Zone of skin (tissue), 1 donor: ENCODE measurements around a stretch of chr5.

DNA sequence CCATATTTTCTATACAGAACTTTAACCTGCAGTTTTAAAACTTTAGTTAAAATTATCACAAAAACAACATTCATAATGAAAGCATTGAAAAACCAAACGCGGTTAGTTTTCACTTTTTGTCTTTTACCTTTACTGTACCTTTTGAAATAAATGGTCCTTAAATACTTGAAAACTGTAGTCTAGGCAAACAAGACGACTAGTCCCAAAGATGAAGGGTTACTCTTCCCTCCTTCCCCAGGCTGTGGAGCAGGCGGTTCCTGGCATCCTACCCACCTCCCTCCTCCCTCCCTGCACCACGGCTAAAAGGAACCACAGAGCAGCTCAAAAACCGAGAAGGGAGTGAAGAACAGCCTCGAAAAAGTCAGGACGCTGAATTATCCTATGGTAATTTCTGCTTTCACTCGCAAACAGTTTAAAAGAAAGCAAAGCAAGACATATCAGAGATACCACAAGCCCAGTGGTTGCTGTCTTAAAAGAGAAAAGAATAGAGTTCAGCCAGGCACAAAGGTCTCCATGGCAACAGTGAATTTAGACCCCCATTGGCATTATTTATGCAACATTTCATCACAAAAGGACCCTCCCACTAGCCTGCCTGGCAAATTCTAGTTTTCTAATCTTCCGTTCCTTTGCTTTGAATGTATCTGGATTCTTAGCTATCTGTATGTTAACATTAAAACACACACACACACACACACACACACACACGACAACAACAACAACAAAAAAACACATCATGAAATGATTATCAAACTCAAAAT is 315.5 kb downstream of the CTNND2 start:
- RRBS: no CpG with 5 or more reads among the region's 11 CpGs

DNA sequence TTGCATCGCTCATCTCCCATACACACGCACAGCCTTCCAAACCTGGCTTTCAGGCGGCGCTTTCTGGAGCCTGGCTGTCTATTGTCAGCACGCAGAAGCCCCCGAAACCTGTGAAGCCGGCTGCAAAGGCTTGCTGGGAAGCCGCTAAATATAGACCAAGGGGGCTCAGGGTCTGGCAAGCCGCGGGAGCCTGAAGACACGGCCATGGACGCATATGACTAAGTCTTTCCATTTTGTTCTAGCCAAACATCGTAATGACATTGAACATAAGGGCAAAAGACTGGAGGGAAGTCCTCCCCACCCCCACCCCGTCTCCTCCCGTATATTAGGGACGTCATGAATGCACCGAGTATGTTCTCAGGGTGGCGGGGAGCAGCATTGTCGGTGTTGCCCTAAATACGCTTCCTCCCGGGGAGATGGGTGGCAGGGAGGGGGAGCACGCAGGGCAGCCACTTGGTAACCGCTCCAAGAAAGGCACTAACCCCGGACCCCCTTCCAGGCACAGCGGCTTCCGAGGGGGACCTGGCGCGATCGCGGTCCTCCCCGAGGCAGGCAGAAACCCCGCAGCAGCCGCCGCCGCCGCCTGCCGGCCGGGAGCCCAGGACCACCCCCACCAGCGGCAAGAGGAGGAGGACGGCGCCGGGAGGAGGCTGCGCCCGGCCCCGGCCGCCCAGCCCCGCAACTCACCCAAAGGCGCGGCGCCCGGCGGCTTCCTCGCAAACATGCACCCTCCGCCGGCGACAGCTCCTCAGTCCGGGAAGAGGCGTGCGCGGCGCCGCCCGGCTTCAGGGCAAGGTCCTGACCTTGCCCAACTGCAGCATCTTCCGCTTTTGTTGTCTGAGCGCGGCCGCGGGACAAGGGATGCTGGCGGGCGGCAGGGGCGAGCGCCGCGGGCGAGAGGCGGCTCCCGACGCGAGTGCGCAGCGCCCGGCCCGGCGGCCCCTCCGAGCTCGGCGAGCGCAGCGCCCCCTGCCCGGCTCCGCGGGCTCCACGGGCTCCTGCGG is 814 bp downstream of the CTNND2 start:
- RRBS: 4% methylated on average over 36 of the region's 94 CpGs

- RRBS: no CpG with 5 or more reads among the region's 9 CpGs
These were observed 10.9 kb downstream of the TRIO start for GRCh38 chr5:14154024-14154457.

DNA sequence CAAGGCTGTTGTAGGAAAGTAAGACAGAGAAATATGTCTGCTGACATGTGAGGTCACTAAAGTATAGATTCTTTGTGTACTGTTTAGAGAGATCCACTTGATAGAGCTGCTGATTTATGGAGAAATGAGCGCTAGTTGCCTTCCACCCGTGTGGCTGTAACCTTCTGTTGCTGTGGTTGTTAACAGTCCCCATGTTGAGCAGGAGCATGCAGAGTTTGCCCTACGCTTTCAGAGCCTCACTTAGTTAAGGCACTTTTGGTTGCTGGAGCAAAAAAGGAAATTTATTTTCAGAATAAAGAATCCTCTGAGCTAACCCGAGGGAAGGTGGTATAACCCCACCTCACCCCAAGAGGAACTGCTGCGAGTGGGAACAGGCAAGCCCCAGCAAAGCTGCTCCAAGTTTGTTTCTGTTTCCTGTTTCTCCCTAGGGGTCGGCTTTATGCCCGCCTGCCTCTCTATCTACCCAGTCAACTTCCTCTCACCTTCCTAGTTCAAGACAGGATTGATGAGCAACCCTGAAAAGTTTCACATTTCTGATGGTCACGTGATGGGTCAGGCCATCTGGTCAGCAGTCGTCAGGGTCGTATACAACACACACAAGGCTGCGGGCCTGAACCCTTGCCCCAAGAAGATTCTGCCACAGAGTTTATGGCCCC is 31.0 kb downstream of the TRIO start:
- RRBS: no CpG with 5 or more reads among the region's 11 CpGs

DNA sequence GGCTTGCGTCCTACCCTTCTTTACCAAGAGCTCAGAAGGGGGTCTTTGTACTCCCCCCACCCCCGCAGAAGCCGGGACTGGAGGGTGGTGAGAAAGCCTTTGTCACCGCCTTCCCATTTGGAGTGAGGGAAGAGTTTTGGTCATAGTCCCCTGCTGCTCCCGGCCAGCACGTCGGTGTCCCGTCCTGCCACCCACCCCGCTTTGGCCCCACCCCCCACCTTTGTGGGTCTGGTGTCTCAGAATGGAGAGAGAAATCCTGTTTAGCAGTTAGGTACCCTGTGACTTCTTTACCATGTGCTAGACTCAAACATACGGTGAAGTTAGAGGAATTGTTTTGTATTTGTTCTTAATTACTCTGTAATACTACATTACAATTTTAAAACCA is 35.8 kb downstream of the TRIO start:
- RRBS: 50% methylated on average over 3 of the region's 10 CpGs

DNA sequence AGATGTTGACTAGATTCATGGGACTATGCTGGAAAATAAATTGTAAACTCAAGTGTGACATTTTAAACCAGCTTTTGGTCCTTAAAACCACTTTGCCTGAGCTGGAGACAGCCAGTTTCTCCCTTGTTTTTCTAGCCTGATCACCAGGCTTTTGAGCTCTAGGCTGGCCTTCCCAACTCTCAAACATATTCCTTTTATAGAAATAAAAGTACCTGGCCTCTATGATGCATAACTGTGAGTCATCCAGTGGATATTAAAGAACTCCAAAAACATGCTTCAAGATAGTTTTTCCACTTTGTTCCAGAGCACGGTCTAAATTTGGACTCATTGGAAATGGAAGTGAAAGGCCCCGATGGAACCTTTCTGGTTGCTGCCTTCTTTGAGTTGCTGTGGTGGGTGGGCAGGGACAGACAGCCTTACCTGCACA is 43.0 kb downstream of the TRIO start:
- RRBS: no CpG with 5 or more reads among the region's 2 CpGs

DNA sequence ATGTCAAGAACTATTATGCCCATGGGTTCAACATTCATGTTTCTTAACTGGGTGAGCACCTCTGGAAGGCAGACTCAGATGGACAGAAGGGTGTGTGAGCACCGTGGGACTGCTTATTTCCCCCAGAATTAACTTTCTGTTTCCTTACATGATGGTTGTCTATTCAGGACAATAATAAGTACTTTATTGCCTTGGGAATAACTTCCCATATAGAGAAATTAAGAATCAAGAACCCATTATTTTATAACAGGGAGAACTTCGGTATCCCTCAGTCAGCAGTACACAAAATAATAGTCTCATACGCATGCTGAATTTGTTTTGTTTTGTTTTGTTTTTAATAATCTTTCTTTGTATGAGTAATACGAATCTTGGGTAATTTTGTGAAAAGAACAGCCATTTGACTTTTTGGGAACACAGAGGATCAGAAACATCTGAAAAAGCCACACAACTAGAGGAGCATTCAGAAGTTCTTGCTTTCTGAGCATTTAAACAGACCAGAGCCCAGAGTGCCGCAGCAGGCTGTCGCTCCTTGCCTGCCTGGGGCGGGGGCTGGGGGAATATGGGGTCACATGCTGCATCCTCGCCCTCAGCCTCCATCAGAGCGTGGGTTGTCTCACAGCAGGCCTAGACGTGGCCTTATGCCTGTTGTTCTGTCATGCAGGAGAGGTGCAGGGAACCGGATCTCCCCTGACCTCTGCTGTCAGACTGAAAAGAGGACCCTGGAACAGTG is 133.6 kb upstream of the OTULINL start:
- RRBS: no CpG with 5 or more reads among the region's 11 CpGs

- RRBS: no CpG with 5 or more reads among the region's 13 CpGs
These were observed 131.6 kb upstream of the OTULINL start for GRCh38 chr5:14449736-14450613.

DNA sequence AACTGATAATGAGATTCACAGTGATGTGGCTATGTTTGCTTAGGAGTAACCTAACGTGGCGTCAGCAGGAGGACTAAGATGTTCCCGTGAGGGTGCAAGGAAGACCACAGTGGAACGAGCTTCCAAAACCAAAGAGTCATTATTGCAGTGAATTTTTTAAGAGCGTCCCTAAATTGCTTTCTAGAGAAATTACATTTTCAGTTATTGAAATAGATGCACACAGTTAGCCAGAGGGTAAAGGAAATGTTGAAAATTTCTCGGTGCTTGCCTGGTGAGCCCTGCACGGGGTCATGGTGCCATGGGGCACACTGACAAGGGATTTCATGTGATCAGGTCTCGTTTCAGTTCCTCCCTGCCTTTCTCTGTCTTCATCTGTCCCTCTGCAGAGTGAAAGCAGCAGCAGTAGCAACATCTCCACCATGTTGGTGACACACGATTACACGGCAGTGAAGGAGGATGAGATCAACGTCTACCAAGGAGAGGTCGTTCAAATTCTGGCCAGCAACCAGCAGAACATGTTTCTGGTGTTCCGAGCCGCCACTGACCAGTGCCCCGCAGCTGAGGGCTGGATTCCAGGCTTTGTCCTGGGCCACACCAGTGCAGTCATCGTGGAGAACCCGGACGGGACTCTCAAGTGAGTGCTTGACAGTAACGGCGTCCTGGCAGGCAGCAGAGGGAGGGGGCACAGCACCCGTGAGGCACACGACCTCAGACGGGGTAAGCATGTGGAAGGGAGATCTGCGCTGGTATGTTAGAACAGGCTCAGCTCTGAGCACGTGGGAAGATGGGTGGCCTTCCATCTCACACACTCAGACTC is 89.2 kb upstream of the OTULINL start:
- RRBS: no CpG with 5 or more reads among the region's 25 CpGs

DNA sequence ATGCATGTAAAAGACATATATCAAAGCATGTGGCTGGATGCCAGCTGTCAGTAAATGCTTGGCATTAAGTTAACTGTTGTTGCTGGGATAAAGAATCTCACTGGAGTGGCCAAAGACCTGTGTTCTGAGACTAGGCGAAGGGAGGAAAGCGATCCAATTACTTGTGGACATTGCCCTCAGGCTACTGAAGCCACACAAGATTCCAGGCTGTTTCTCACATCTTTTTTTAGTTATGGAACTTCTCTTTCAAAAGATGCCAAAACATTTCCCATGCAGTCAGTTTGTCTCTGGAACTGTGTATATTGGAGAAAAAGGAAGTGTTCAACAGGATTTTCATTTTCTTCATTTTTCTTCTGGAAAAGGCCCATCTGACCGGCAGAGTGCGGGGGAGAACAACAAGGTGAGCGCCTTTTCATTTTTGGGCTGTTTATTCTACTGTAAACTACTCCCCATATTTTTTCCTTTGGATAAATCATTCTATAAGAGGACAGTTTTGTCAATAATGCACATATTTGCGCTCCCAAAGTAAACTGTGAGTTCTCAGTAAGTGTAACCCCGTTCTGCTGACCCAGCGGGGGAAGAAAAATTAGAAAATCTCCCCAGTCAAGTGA is 748 bp upstream of the OTULINL start:
- RRBS: no CpG with 5 or more reads among the region's 8 CpGs

DNA sequence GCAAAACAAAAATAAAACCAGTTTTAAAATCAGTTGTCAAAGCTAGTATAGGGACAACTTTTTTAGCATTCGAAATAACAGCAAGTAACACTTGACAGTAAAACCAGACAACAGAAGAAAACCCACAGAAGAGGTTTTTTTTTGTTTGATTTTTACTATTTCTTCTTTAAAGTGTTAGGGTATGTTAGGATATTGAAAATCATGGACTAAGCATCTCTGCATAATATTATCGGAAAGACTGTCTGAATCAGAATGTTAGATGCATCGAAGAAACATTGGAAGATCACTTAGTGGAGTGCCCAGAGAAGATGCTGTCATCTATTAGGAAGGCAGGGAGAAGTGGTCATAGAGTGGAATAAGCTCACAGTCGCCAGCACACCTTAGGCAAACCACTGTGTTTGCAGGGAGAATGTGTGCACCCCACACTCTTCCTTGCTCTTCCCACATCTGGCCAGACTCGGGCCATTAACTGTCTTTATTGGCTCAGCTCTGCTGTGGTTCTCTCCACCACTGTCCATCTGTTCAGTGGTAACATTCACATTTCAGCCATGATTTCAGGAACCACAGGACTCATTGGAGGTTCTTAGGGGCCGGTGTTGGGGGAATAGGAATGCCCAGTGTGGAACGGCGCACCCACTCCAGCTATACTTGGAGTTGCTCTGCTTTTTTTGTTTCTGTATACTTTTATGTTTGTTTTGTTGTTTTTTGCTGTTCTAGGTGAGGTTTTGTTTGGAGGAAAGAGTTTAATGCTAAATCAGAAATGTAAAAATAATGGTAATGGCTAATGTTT is 2.4 kb downstream of the OTULINL start:
- RRBS: no CpG with 5 or more reads among the region's 8 CpGs

- RRBS: no CpG with 5 or more reads among the region's 7 CpGs
These were observed 33.6 kb downstream of the OTULINL start for GRCh38 chr5:14615124-14615755.

GRCh38 chr5:14663839-14664075 is 761 bp upstream of the OTULIN start:
- RRBS: no CpG with 5 or more reads among the region's 10 CpGs

DNA sequence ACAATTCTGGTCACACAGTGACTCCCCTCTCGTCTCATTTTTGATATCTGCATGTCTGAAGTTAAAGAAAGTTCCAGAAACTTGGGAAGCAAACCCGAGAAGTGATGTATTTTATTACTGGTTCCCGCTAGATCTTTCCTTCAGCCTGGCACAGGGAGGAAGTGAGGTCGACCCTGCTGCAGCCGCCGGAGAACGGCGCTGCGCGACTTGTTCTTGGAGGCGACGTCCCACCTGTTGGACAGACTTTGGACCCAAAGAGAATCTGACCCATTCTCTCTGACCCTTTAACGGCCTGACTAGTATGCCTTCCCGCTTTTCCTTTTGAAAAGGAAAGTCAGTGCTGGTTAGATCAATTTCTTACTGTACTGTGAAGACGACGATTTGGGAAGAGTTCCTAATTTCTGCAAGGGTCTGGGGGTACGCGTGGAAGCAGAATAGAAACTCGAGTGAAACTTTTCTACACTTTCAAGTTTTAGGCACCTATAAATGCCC is 701 bp downstream of the OTULIN start:
- RRBS: no CpG with 5 or more reads among the region's 19 CpGs

DNA sequence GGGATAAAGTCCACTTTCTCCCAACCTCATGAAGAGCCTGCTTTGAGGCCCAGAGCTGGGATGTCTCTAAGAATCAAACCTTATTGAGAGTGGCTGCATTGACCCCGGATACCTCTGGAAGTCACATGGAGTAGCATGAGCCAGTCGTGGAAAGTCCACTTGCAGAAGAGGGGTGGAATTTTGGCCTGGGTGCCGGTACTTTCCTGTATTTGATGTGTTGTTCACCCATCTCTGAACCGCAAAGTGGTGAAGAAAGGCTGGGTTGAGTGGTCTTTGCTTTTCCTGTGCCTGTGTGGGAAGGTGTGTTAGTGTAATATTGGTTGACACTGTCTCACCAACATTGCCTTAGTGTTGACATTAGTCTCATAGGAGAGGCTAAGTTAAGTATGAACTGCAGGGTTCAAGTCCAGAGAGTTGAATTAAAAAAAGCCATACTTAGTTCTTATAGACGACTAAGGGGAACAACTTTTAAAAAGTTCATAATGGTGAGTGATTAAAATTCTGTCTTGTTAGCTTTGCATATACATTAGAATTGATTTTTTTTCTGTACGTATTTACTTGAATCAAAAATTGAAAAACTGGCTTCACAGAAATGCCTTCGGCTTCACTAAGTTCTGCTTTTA is 3.8 kb downstream of the OTULIN start:
- RRBS: 54% methylated on average over 2 of the region's 7 CpGs

GRCh38 chr5:14684697-14685264 is 20.3 kb downstream of the OTULIN start:
- RRBS: no CpG with 5 or more reads among the region's 5 CpGs

DNA sequence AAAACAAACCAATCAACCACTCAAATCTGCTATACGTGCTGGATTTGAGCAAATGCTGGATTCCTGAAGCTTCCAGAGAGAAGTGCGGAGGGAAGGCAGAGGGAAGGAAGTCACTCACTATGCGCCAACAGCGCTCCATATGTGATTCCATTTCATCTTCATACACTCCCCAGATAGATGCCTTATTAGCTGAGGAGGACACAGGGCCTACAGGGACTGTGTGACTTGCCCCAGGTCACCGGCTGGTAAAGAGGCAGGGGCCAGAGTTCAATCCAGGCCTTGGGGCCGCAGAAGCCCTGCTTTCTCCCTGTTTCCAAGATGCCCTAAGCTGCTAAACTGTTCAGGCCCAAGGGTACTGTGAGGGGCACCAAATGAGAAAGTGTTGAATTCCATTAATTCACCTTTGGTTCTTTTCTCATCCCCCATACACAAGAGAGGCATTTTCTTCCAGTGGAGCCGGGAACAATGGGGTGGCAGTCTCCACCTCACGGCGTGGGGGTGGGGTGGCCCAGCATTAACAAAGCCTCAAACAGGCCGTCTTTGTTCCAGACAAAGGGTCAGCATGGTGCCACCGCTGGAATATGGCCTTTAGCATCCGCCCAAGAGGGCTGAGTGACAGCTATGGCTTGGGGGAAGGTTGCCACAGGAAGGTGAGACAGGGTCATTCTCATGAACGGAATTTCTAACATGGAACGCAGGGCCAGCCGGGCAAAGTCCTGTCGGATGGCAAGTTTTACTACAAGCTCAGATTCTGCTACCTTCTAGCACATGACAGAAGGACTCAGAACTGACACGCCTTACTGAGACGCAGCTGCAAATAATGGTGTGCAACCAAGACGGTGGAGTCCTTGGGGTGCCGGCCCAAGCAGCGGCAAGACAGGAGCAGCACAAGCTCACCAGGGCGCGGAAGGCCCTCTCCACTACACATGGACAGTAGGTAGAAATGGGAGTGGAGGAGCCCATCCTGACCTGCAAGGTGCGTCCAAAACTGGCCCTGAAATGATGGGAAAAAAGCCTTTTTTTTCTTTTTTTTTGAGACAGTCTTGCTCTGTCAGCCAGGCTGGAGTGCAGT is 63.9 kb downstream of the OTULIN start:
- RRBS: no CpG with 5 or more reads among the region's 24 CpGs

- RRBS: no CpG with 5 or more reads among the region's 6 CpGs
These were observed 59.5 kb downstream of the ANKH start for GRCh38 chr5:14811954-14812614.

GRCh38 chr5:14817035-14817417 is 54.6 kb downstream of the ANKH start:
- RRBS: no CpG with 5 or more reads among the region's 5 CpGs